Measurements from ENCODE around the genes BHLHE23, COL20A1 and FNDC11.

DNA sequence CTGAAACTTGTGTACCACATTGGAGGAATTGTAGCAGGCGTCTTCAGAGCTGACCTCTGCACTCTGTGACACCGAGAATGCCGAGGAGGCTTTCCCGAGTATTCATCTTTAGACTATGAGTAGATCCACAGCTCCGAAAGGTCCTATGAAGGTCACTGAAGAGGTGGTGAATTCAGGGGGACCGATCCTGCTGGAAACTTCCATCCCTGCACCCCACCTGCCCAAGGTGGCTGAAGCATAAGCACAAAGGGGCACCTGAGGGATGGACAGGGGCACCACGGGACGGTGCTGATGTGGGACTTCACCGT is 24.5 kb downstream of the DIDO1 start:
- RRBS: no CpG with 5 or more reads among the region's 9 CpGs

DNA sequence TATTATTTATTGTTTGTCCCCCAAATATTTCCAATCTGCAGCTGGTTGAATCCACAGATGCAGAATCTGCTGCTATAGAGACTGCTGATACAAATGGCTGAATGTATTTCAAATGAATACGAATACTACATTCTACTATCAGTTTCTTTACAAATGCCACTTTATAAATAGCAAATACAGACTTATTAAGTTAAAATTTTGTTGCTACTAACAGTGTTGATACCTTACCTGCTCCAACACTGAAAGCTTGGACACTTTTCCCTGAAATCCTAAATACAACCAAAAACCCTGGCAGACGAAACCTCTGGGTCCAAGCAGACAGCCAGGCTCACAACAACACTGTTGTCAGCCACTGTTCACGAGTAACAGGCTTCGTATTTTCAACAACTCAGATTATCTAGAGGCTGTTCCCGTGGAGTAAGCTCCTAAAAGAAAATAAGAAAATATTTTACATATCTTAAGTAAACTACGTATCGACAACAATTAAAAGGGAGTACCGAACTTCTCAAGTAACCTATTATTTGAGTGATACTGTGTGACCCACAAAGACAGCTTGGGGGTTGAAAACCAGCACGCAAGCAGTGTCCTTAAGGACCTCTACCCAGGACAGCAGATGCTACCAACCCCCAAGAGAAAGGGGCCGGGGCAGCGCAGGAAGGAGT is 12.2 kb downstream of the DIDO1 start:
- RRBS: no CpG with 5 or more reads among the region's 11 CpGs

DNA sequence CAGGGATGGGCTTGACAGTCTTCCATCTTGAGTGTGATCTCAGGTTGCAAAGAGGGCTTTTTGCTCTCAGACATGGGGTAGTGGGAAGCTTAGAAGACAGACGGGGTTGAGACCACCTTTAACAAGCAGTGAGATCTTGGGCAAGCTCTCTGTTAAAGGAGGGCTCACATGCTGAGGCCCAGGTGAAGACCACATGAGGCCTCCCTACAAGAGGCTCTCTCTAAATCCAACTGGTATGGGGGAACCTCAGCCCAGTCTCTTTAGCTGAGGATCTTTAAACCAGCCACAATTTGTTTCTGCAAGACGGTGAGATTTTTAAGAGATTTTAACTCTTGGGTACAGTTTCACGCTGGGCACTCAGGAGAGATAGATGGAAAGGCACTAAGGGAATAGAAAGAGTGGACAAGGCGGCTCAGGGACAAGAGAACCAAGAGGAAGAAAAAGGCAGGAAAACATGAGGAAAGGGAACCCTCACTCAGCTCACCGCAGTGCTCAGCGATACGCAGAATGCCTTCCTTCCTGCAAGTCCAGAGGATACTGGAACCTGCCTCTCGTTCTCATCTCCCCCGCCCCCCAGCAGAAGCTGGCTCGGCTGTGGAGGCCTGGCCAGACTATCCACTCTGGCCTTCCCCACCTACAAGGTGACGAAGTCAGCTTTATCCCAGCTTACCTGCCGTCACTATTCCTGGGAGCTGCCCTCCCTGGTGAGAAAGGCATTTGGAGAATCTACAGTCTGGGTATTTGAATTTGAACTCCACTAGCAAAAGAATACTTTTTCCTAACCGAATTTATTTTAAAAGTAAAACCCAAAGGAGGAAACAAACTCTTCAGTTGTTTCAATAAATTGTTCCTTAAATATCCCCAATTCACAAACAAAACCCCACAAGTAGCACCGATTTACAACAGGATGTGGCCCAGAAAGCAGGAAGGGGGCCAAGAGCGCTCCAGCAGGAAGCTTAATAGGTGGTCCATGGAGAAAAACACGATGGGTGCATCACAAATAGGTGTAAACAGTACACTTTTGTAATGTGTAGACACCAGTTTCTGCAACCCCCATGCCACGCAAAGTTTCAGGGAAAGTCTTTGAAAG is 1.9 kb upstream of the DIDO1 start:
- RRBS: no CpG with 5 or more reads among the region's 17 CpGs

DNA sequence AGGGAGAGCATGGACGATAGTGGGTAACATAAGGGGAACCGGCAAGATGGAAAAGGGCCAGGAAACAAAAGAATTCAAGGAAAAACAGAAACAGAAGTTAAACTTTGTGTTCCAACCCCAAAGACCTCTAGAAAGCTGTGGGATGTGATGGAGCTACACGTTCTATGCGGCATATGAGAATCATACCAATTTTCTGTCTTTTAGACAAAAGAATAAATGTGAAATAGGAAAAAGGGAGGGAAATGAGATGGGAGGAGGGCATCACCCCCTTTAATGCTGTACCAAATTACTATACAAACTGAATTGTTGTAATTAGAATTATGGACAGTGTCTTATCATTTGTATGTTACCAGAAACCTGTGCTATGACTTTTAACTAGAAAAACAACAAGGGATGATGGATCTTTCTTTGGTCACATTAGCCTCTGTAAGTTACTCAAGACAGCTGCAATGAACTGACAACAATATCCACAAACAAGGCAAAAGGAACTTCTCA is 4.1 kb upstream of the DIDO1 start:
- RRBS: no CpG with 5 or more reads among the region's 4 CpGs

DNA sequence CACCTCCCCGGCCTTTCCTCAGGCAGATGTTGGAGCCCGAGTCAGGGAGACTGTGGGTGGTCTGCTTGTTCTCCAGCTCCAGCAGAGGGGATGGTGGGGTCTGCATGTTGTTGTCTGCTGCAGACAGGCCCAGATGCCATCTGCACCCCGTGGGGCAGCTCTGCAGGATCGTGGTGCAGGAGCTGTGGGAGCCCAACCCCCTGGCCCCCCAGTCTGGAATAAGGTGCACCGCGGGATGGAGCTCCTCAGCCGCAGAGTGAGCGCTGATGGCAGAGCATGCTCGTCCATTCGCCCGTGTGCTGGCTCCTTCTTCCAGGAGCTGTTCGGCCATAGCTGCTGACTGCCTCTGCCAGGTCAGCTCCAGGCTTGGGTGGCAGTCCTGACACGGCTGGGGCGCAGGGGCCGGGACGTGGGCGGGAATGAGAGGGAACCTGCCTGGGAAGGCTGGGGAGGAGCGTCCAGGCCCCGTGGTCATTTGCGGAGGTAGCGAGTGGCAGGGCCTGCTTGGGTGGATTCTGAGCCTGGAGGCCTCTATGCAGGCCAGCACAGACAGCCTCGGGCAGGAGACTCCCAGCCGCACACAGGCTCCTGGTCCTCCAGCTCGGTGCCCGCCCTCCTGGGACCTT is 18.1 kb downstream of the SLC17A9 start:
- RRBS: no CpG with 5 or more reads among the region's 25 CpGs

DNA sequence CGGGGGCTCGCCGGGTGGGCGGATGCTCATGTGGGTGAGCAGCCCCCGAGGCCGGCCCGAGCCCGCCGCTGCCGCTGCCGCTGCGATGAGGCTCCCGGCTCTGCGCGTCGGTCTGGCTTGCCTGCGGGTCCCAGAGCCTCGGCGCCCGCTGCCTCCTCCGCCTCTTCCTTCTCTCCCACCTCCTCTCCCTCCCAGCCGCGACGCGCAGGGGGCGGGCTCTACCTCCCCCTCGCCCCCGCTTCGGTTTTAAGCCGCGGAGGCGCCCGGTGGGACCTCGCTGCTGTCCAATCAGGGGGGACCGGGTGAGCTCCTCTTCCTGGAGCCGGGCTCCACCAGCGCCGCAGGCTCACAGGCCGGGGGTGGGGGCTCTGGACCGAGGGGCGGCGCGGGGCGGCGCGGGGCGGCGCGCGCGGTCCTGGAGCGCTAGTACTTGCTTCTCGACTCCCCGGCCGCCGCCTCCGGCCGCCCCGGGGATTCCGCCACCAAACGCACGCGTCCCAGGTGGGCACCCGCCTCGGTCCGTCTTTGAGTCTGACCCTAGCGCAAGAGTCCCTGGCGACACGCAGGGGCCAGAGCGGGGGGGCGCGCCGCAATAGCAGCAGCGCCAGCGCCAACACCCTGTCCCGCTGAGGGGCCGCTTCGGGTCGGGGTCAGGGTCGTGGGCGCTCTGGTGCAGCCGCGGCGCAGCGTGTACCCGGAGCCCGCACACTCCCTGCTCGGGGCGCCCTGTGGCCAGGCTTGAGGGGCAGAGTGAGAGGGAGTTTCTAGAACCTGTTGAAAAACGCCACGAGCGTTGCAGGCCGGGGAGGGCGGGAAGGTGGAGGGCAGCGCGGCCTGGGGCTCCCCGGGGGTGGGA is at the start of gene BHLHE23:
BHLHE23 (minus strand) TSS at position 220 of the 856 bp plus-strand sequence.
- RRBS: 87% methylated on average over 16 of the region's 97 CpGs

- RRBS: under 1% methylated on average over 13 of the region's 41 CpGs
Measured at GRCh38 chr20:63009066-63009691, 2.4 kb upstream of the BHLHE23 start.

DNA sequence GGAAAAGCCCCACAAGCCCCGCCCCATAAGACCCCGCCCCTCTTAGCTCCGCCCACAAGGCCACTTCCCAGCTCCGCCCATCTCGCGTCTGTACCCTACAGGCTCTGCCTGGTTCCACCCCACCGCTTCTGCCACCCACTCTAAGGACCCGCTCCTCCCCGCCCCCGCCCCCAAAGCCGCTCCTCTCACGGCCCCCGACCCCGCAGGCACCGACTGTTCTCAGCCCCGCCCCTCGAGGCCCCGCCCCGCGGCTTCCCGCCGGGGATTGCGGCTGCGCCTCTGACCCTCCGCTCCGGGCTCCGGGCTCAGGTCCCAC is 65.0 kb upstream of the BHLHE23 start:
- RRBS: no CpG with 5 or more reads among the region's 27 CpGs

- RRBS: 93% methylated on average over 6 of the region's 45 CpGs
Measured at GRCh38 chr20:63178413-63178760, 37.5 kb downstream of the YTHDF1 start.

GRCh38 chr20:63230529-63231314 is 5.0 kb upstream of the BIRC7 start:
- RRBS: 47% methylated on average over 3 of the region's 24 CpGs

DNA sequence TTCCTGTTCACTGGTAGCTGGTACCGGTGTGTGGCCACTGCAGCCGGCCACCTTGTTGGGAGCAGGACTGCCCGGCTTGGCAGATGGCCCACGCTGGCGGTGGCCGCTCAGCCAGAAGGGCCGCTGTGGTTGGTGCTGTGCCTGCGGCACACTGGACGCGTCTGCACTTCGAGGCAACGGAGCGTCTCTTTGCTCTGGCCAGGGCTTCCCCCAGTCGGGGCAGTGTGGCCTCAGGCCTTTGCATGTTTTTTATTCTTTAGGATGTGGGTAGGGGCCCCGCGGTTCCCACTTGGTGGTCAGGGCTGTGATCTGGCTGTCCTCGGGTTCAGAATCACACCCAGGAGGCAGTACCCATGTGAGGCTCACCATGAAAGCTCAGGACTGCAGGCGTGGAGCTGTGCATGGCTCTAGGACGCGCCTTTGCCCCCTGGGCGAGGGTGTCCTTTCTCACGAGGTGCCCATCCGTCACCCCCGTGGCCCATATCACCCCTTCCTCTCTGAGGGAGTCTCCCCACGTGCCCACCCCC is 9.9 kb upstream of the COL20A1 start:
- RRBS: 98% methylated on average over 1 of the region's 25 CpGs

DNA sequence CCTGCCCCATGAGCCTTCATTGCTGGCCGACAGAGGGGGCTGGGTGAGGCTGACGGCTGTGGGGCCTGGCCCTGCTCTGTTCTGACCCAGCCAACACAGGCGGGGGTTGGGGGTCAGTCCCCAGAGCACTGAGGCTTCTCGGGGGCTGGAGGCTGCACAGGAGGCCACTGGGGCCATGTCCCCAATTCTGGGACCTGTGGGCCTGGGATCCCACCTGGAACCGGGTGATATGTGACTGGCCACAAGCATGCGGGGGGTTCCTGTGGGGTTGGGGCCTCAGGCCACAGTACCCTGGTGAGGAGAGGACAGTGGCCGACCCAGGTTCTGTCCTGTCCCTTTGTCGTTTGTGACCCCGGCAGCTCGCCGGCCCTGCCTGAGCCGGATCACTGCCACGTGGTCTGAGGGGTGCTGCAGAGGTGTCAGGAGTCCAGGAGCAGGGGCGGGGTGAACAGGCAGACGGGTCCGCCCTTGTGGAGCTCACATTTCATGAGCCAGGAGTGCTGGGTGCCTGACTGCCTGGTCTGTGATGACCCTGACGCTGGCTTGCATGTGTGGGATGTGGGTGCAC is 2.1 kb upstream of the COL20A1 start:
- RRBS: no CpG with 5 or more reads among the region's 17 CpGs

GRCh38 chr20:63293056-63293482 is at the start of gene COL20A1:
COL20A1 (plus strand) TSS chr20:63293186.
- RRBS: 95% methylated on average over 3 of the region's 8 CpGs

DNA sequence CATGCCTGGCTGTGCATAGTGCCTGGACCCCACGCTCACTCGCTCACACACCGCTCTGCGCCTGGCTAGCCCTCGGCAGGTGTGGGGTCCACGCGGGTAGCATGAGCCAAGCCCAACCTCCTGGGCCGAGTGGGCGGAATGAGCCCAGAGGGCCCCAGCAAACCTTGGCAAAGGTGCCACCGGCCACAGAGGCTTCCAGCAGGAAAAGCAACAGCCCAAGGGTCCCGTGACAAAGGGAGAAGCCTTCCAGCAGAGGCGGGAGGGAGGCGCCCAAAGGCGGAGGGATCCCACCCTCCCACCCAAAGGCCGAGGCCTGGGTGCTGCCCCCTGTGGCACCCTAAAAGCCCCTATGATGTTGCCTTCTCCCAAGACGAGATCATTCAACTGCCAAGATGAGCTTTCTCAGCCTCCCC is 19.5 kb upstream of the CHRNA4 start:
- RRBS: no CpG with 5 or more reads among the region's 16 CpGs

DNA sequence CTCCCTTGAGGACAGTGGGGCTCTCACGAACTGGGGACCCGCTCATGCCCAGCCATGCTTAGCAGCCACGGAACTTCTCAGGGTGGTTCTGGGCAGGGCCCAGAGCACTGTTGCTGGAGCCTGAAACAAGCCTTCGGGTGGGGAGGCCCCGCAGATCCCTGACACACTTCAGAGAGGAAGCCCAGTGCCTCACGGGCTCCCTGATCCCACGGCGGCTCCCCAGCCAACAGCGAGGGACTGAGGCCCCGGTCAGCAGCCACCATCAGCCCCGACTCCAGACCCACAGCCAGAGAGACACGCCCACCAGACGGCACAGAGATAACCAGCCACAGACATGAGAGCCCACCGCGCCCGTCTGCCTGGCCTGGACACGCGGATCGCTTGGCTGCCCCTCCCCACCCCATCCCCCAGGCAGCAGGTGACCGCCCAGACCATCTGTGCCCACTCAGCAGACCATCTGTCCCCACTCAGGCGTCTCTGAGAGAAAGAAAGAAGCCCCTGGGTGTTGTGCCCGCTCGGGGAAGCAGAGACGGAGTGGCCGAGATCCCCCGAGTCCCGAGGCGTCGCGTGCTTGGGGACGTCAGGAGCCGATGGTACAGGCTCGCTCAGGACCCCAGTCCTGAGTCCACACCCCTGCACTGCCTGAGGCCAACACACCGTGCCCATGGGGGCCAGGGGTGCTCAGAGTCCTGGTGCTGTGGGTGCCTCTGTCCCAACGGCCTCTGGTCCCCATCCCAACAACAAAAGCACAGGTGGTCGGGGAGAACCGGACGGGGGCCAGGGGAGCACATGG is 55.5 kb upstream of the CHRNA4 start:
- RRBS: no CpG with 5 or more reads among the region's 38 CpGs

- RRBS: no CpG with 5 or more reads among the region's 29 CpGs
Measured at GRCh38 chr20:63434648-63435229, 37.7 kb downstream of the KCNQ2 start.

GRCh38 chr20:63446405-63446945 is 26.0 kb downstream of the KCNQ2 start:
- RRBS: no CpG with 5 or more reads among the region's 17 CpGs

- RRBS: 78% methylated on average over 4 of the region's 27 CpGs
Measured at GRCh38 chr20:63552329-63553554, 1.2 kb upstream of the FNDC11 start.

DNA sequence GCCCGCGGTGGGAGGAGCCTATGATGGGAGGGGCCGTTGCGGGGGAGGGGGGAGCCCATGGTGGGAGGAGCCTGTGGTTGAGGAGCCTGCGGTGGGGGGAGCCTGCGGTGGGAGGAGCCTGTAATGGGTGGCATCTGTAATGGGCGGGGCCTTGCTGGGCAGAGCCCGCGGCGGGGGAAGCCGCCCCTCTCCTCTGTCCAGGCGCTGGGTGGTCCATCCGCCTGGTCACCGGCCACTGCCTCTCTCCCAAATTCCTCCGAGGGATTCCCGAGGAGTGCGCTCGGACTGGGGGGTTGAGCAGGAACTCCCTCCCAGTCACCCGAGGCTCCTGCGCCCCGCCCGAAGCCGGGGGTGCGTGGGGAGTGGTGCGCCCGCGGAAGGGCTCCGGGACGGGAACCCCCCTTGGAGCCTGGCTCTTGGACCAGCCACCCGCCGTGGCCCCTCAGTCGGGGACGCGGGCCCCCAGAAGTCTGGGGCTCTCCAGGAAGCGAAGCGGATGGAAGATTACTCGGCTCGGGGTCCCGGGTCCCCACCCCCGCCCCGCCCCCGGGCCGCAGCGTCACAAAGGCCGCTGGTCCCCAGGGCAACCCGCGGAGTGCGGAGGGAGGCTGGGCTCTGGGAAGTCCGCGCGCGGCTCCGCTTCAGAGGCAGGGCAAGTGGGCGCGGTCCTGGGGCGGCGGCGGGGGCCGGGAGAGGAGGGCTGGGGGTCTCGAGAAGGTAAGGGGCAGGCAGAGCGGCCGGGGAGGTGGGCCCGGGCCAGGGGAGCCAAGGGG is at the start of gene FNDC11:
FNDC11 (plus strand) TSS at position 605 of the 773 bp plus-strand sequence.
- RRBS: 3% methylated on average over 11 of the region's 63 CpGs

DNA sequence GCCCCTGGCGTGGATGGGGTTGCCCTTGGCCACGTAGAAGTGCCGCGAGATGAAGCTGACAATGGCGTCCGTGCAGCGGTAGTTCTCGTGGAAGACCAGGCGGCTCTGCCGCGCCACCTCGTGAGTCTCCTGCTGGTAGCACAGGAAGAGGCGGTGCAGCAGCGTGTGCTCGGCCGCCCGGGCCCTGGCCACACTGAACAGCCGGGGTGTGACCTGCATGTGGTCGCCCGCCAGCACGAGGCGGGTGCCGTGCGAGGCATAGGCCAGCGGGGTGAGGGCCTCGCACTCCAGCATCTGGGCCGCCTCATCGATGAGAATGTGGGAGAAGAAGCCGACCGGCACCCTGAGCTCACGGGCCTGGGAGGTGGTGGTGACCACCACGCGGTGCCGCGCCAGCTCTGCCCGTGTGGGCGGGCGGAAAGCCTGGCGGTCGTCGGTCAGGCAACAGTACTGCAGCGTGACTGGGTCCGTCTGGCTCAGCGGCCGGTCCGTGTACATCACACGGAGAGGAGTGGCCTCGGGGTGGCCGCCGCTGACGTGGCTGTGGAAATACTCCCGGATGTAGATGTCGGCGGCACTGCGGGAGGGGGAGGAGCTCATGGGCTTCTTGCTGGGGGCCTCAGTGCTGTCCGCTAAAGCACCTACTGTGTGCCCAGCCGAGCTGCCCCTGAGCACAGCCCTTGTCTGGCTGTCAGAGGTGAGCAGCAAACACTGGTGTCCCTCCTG is 6.8 kb downstream of the HELZ2 start:
- RRBS: 98% methylated on average over 4 of the region's 57 CpGs

Data from HCT116 (cell line).